ENCODE results near the genes KDSR, DSEL and CD226.

DNA sequence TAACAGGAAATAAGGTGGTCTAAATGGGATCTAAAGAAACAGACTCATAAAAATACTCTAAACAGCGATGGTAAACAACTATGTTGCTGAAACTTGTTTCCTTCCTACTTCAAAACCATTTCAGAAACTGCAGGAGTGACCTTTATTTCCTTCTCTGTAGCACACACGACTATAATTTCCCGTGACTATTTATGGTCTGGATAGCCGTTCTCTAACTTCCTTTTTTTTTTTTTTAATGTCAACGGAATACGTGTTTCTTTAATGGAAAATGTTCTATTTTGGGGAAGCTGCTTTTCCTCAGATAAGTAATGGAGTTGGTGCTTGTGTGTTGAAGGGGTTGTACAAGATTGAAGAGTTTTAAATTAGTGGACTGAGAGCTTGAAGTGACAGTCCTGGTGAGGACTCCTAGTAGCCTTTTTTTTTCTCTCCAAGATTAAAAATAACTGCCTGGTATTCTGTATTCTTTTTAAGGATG, 224.1 kb downstream of the PHLPP1 start:
- PRO-cap = no peak

DNA sequence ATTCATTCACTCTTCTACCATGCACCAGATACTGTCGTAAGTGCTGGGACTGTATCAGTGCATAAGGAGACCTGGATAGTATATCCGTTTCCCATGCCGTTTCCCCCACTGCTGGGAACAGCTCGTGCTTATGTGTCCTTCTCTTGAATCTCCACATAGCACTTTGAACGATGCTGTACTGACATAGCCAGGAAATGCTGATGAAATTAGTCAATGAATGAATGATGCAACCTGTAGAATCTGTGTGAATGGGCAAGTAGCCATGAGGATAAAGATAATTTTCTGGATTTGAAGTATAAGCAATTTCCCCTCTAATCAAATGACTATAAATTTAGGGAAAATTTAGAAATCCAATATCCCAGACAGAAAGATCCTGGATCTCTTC, 276.0 kb downstream of the BCL2 start:
- PRO-cap = no peak

GRCh38 chr18:63225973-63226447, 93.6 kb downstream of the BCL2 start:
- PRO-cap = no peak

- PRO-cap = no peak
These were observed 59.6 kb downstream of the BCL2 start for GRCh38 chr18:63259944-63260388.

DNA sequence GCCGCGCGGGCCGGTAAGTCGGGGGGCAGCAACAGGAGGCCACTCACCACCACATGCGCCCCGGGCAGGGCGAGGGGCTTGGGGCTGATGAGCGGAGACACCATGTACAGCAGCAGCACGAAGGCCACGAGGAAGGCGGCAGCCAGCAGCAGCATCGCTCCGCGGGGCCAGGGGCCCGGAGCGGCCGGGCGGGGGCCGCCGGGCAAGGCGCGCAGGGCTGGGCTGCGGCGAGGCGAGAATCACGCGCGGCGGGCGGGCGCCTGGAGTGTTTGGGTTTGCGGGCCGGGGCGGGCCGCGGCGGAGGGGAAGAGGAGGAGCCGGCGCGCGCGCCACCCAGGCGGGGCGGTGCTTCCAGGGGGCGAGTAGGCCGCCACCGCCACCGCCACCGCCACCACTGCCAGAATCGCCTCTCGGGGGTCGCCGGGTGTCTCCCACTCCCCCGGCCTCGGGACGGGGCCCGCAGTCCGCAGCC, at the start of gene KDSR:
Gene KDSR, minus strand, starts transcription at position 243 of the 472 bp plus-strand sequence.
- PRO-cap = bidirectional peak, plus-strand start at position 365 of the sequence, minus-strand start at position 241 of the sequence

- PRO-cap = no peak
These were observed 3.9 kb upstream of the VPS4B start for GRCh38 chr18:63426123-63426621.

GRCh38 chr18:63427416-63427792, 5.1 kb upstream of the VPS4B start:
- PRO-cap = no peak

GRCh38 chr18:67511437-67512460, 4.8 kb downstream of the DSEL start:
- PRO-cap = no peak

DNA sequence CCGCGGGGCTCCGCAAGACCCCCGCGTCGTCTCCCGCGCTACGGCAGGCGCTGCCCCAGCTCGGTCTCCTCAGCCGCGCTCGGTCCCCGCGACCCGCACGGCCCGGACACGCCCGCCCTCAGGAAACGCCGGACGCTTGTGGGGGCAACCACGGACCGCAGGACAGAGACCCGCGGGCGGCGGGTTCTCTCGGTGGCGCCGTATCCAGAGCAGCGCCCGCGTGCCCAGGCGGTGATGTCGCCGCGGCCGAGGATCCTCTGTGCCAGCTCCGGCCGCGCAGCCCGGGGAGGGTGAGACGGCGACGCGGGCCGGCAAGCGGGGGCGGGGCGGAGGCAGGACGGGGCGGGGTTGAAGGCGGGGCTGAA, at the start of gene DSEL:
Gene DSEL, minus strand, starts transcription at position 261 of the 365 bp plus-strand sequence.
- PRO-cap = bidirectional peak, plus-strand start outside the sequence, minus-strand start at position 261 of the sequence

GRCh38 chr18:67620861-67621879, 104.7 kb upstream of the DSEL start:
- PRO-cap = no peak

GRCh38 chr18:68439656-68439992, 275.3 kb downstream of the TMX3 start:
- PRO-cap = no peak

GRCh38 chr18:68694792-68696014, 19.7 kb downstream of the TMX3 start:
- PRO-cap = no peak

- PRO-cap = no peak
These were observed 33.4 kb upstream of the DOK6 start for GRCh38 chr18:69367368-69367567.

- PRO-cap = no peak
These were observed 431 bp downstream of the DOK6 start for GRCh38 chr18:69401228-69401409.

DNA sequence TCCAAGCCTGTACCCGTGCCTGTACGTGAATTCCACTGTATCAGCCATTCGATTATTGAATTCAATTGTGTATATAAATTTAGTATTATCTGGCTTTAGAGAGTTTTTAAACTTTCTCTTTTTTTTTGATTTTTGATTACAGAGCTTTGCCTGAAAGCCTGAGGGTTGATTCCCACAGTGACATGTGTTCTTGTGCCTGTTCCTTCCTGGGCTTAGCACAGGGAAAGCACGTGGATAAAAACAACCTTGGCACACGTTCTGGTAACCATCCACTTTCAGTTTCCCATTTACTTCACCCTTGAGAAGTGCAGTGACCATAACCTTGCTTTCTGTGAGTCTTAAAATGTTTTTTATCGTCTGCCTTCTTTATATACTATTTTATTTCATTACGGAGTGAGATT, 11.6 kb downstream of the CD226 start:
- PRO-cap = no peak

DNA sequence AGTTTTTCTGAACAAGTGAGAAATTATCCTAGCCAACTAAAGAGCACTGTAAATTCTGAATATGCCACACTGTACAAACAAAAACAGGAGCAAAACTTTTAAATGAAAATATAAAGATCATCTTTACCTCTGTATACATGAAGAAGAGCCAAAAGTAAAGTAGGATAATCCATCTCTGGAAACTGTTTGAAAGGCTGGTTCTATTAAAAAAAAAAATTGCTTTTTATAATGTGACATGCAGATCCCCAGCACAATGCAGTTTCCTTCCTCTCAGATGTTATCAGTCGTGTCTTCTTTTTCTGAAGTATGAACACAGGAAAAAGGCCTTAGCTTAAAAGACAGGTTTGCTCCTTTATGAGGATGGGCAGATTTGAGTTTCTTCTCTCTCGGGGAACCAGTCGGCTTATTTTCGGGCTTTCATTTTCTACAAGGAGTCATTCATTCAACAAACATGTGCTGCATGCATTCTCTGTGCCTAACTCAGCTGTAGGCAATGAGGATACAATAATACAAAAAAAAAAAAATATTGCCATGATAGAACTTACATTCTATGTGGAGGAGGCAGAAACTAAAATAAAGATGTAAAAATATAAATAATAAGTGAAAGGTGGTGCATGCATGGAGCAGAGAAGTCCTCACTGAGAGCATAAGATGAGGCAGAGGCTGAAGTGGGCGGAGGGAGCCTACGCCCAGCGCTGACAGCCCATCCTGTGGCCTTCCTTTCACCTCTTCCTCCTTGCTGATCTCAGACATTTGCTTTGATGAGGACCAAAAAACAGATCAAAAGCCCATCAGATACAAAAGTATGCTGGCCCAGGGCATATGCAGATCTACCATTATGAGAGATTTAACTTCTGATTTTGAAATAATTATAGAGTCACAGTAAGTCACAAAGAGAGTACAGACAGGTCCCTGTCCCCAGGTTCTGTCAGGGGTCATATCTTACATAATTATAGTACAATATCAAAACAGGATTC, at the start of gene CD226:
Gene CD226, minus strand, starts transcription at position 640 of the 977 bp plus-strand sequence.
- PRO-cap = no peak

- PRO-cap = no peak
These were observed 20.3 kb upstream of the CD226 start for GRCh38 chr18:69967963-69968294.

- PRO-cap = no peak
These were observed 798 bp upstream of the SOCS6 start for GRCh38 chr18:70288166-70288327.

DNA sequence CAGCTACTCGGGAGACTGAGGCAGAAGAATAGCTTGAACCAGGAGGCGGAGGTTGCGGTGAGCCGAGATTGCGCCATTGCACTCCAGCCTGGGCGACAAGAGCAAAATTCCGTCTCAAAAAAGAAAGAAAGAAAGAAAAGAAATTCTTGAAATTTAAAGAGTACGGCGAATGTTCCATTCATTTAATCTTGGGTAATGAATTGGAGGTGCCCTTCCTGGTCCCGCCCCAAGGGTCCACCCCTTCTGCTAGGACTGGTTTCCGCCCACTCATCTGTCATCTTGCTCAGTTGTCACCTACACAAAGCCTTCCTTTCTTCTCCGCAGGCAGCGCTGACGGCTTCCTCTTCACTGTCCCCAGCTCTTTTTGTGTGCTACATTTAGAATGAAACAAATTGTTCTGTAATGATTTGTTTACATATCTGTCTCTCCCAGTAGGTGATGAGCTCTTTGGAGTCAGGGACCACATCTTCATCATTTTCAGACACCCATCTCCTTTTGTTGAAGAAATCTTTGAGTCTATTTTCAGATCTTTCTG, 92.6 kb downstream of the SOCS6 start:
- PRO-cap = no peak

GRCh38 chr18:73784640-73785197, 362.9 kb downstream of the FBXO15 start:
- PRO-cap = no peak